Measurements from ENCODE around the gene SERPINB12.

GRCh38 chr18:61887738-61888320 is 5.0 kb downstream of the RNF152 start:
- PRO-cap: no peak
CAGE:
- cytosol, long polyA minus RNA: no peak
- cytosol, long polyA plus RNA: no peak
- long polyA plus RNA: no peak
- nucleus, long polyA minus RNA: no peak
- nucleus, long polyA plus RNA: no peak

GRCh38 chr18:62045393-62046059 is 141.3 kb downstream of the PIGN start:
- PRO-cap: no peak
CAGE:
- cytosol, long polyA minus RNA: no peak
- cytosol, long polyA plus RNA: no peak
- long polyA plus RNA: no peak
- nucleus, long polyA minus RNA: no peak
- nucleus, long polyA plus RNA: no peak

DNA sequence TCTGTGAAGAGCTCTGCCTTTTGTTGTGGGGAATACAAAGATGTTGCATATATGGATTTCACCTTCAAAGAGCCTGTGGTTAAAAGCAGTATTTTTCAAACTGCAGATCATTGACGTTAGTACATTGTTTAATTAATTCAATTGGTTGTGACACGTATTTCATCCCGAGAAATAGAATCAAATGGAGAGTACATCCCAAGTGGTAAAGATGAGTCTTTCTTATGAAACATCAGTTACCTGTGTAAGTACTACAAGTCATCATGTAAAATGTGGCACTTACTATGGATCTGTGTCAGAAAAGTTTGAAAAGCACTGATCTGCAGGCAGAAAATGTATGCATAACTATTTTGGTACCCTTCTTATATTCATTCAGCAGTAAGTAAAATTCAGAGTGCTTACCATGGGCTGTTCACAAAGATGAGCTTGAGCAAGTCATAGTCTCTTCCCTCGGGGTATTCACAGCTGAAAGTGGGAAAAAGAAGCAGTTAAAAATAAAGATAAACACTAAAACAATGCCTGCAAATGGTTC is 24.5 kb upstream of the TNFRSF11A start:
- PRO-cap: no peak
CAGE:
- cytosol, long polyA minus RNA: no peak
- cytosol, long polyA plus RNA: no peak
- long polyA plus RNA: no peak
- nucleus, long polyA minus RNA: no peak
- nucleus, long polyA plus RNA: no peak

GRCh38 chr18:62437104-62437522 is 85.7 kb upstream of the ZCCHC2 start:
- PRO-cap: no peak
CAGE:
- cytosol, long polyA minus RNA: no peak
- cytosol, long polyA plus RNA: no peak
- long polyA plus RNA: no peak
- nucleus, long polyA minus RNA: no peak
- nucleus, long polyA plus RNA: no peak

GRCh38 chr18:62485577-62485984 is 37.2 kb upstream of the ZCCHC2 start:
- PRO-cap: bidirectional peak, plus-strand start at chr18:62485921, minus-strand start at chr18:62485736
CAGE:
- cytosol, long polyA minus RNA: no peak
- cytosol, long polyA plus RNA: no peak
- long polyA plus RNA: no peak
- nucleus, long polyA minus RNA: no peak
- nucleus, long polyA plus RNA: no peak

DNA sequence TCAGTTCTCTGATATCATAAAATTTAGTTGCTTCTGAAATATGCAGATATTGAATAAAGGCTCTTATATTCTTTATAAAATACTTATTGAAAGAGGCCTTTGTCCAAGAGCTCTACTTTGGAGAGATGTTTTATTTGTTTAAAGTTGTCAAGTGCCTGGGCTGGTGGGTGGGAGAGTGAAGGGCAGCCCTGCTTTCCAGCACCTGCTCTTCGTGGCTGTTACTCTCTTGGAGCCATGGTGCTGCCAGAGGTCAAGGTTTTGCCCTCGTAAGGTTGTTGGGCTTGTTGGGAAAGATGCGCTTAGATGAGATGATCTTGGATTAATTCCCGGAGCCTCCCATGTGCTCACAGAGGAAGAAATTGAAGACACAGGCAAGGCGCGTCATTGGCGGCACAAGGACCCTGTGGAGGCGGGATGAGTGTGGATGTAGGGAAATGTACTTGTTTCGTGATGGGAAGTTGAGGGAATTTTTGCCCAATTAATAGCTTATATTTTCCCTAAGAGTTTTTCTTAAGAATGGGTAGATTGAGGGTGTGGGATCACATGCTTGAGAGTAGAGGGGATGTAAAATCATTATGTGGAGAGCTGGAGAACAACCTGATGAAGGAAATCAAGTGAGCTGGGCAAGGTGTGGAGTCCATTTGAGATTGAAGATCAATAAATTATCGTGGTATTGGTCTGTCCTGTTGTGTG is 28.0 kb downstream of the ZCCHC2 start:
- PRO-cap: no peak
CAGE:
- cytosol, long polyA minus RNA: no peak
- cytosol, long polyA plus RNA: no peak
- long polyA plus RNA: no peak
- nucleus, long polyA minus RNA: no peak
- nucleus, long polyA plus RNA: no peak

- PRO-cap: no peak
CAGE:
- cytosol, long polyA minus RNA: no peak
- cytosol, long polyA plus RNA: no peak
- long polyA plus RNA: no peak
- nucleus, long polyA minus RNA: no peak
- nucleus, long polyA plus RNA: no peak
Measured at GRCh38 chr18:62576520-62577187, 53.8 kb downstream of the ZCCHC2 start.

DNA sequence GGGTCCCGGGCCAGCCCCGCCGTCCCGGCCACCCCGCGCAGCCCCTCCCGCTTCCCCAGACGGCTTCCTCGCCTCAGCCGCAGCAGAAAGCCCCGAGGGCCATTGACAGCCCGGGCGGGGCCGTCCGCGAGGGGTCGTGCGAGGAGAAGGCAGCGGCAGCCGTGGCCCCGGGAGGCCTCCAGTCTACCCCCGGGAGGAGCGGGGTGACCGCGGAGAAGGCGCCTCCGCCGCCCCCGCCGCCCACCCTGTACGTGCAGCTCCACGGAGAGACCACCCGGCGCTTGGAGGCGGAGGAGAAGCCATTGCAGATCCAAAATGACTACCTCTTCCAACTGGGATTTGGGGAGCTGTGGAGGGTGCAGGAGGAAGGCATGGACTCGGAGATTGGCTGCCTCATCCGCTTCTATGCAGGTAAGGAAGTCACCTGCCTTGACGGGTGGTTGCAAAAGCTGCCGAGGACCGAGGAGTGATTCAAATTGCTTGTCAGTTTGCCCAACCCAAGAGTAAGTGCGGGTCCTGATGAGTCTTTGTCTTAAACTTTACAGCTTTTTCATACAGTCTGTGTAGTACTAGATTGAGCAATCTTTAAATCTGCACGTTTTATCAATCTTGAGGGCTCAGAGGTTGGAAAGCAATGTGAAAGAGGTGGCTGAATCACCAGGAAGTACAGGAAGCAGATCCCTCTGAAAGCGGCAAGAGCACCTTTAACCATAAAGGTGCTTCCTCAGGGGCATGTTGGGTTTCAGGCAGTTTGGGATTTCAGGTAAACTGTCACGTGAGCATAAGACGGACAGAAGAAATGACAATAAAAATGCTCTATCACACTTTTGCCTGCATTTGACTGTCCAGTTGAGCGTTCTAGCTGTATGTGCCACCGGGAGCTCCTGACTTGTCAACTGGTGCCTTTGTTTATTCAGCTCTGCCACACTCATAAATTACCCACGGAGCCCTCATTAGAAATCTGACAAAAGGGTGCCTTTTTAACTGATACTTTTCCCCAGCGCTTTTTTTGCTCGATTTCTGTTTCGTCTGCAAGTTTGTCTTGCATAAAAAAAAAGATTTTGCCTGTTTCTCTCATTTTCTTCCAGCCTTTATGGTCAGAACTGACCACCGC is 1.9 kb downstream of the PHLPP1 start:
- PRO-cap: bidirectional peak, plus-strand start at position 181 of the sequence, minus-strand start at position 75 of the sequence
CAGE:
- cytosol, long polyA minus RNA: no peak
- cytosol, long polyA plus RNA: no peak
- long polyA plus RNA: no peak
- nucleus, long polyA minus RNA: no peak
- nucleus, long polyA plus RNA: no peak

DNA sequence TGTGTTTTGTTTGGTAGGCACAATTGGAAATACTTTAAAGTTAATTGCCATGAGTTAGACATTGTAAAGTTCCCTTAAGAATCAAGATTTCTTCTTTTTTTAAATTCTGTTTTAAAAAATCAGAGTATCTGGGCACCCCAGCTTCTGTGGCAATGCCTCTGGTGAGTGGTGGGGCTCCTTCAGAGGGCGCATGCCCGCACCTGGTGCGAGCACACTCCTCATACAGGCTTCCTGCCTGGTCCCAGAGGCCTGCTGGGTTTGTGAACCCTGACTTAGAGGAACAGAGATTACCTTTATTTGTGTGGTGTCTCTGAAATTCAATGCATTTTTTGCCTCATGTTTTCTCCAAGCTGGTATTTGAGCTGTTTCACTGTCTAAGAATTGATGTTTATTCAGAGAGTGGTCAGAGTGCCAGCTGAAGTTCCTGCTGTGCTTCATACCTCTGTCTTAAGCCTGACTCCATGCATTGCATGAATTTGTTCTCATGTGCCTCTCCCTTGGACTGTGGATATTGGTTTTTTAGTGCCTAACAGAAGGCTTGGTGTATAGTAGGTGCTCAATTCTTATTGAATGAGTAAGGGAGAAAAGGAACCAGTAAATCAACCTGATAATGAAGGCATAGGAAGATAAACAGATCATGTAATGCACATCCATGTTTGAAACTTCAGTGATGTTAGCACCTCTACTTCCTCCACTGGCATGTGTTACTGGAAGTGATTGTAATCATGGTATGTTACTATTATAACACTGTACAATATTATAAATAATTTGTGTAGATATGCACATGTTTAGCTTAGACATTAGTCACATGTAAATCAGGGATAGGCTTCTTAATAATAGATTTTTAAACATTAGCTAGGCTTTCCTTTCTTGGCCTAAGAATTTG is 28.9 kb downstream of the PHLPP1 start:
- PRO-cap: no peak
CAGE:
- cytosol, long polyA minus RNA: no peak
- cytosol, long polyA plus RNA: no peak
- long polyA plus RNA: no peak
- nucleus, long polyA minus RNA: no peak
- nucleus, long polyA plus RNA: no peak

GRCh38 chr18:62755989-62756649 is 40.8 kb downstream of the PHLPP1 start:
- PRO-cap: no peak
CAGE:
- cytosol, long polyA minus RNA: no peak
- cytosol, long polyA plus RNA: no peak
- long polyA plus RNA: no peak
- nucleus, long polyA minus RNA: no peak
- nucleus, long polyA plus RNA: no peak

- PRO-cap: no peak
CAGE:
- cytosol, long polyA minus RNA: no peak
- cytosol, long polyA plus RNA: no peak
- long polyA plus RNA: no peak
- nucleus, long polyA minus RNA: no peak
- nucleus, long polyA plus RNA: no peak
Measured at GRCh38 chr18:62758668-62759294, 43.4 kb downstream of the PHLPP1 start.

DNA sequence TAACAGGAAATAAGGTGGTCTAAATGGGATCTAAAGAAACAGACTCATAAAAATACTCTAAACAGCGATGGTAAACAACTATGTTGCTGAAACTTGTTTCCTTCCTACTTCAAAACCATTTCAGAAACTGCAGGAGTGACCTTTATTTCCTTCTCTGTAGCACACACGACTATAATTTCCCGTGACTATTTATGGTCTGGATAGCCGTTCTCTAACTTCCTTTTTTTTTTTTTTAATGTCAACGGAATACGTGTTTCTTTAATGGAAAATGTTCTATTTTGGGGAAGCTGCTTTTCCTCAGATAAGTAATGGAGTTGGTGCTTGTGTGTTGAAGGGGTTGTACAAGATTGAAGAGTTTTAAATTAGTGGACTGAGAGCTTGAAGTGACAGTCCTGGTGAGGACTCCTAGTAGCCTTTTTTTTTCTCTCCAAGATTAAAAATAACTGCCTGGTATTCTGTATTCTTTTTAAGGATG is 224.1 kb downstream of the PHLPP1 start:
- PRO-cap: no peak
CAGE:
- cytosol, long polyA minus RNA: no peak
- cytosol, long polyA plus RNA: no peak
- long polyA plus RNA: no peak
- nucleus, long polyA minus RNA: no peak
- nucleus, long polyA plus RNA: no peak

GRCh38 chr18:63181028-63181573 is 138.5 kb downstream of the BCL2 start:
- PRO-cap: no peak
CAGE:
- cytosol, long polyA minus RNA: no peak
- cytosol, long polyA plus RNA: no peak
- long polyA plus RNA: no peak
- nucleus, long polyA minus RNA: no peak
- nucleus, long polyA plus RNA: no peak

- PRO-cap: no peak
CAGE:
- cytosol, long polyA minus RNA: no peak
- cytosol, long polyA plus RNA: no peak
- long polyA plus RNA: no peak
- nucleus, long polyA minus RNA: no peak
- nucleus, long polyA plus RNA: no peak
Measured at GRCh38 chr18:63216867-63217526, 102.6 kb downstream of the BCL2 start.

DNA sequence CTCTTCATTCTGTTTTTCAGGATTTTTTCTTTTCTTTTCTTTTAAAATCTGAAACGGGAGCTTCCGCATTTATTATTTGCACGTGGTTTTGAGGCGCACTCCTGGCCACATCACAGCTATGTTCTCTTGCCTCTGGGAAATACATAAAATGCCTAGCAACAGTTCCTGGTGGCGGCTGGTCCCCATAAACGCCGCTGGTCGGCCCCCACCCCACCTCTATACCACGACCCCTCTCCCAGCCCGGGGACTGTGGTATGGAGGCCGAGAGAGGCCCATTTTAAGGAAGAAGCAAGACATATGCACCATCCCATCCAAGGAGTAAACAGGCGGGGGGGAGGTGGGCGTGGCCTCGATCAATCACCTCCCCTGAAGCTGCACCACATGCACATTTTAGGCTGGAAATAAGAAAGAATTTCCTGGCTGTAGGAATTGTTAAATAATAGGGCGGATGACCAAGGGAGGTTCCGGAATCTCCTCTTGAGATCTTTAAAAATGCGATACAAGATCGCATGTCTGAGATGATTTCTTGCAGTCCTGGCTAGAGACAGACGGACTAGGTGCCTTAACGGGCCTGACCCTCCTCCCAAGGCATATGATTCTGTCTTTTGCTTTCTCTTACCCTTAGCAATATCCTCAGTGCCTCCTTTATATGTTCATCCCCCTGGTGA is 82.5 kb downstream of the BCL2 start:
- PRO-cap: no peak
CAGE:
- cytosol, long polyA minus RNA: no peak
- cytosol, long polyA plus RNA: no peak
- long polyA plus RNA: no peak
- nucleus, long polyA minus RNA: no peak
- nucleus, long polyA plus RNA: no peak

DNA sequence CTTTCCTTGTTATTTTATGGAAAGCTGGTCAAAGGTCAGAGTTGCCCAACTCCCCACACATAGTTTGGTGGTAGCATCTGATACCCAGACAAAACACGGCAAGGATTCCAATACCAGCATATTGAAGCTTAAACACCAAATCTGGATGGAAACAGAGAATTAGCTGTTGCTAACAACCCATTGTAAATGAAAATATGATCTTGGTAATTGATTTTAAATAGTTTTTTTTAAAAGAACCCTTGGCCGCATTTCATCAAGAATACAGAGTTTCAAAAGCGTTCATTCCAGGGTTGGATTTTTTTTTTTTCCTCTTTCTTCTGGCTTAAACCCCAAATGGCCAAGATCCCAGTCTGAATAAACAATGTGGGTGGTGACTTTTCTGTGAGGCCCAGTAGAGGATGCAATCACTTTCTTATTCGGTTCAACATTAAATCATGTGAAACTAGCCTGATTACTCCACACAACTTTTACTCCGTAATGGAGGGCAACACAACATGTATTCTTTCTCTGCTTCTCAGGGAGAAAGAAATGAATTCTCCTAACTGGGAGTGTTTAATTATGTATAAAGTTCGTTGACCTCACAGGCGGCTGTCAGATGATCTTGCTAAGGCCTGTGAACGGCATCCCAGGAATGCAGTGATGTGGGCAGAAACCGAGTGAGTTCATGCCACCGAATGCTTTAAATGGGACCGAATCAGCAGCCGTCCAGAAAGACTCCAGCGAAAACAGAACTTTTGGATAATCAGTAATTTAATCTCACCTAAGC is 81.7 kb downstream of the BCL2 start:
- PRO-cap: unidirectional peak, plus-strand start at position 373 of the sequence; bidirectional peak, plus-strand start at position 670 of the sequence, minus-strand start at position 635 of the sequence
CAGE:
- cytosol, long polyA minus RNA: no peak
- cytosol, long polyA plus RNA: no peak
- long polyA plus RNA: no peak
- nucleus, long polyA minus RNA: no peak
- nucleus, long polyA plus RNA: no peak

GRCh38 chr18:63306159-63306848 is 13.3 kb downstream of the BCL2 start:
- PRO-cap: no peak
CAGE:
- cytosol, long polyA minus RNA: no peak
- cytosol, long polyA plus RNA: no peak
- long polyA plus RNA: no peak
- nucleus, long polyA minus RNA: no peak
- nucleus, long polyA plus RNA: no peak

GRCh38 chr18:63415400-63416031 is 6.8 kb downstream of the VPS4B start:
- PRO-cap: no peak
CAGE:
- cytosol, long polyA minus RNA: no peak
- cytosol, long polyA plus RNA: no peak
- long polyA plus RNA: no peak
- nucleus, long polyA minus RNA: no peak
- nucleus, long polyA plus RNA: no peak

DNA sequence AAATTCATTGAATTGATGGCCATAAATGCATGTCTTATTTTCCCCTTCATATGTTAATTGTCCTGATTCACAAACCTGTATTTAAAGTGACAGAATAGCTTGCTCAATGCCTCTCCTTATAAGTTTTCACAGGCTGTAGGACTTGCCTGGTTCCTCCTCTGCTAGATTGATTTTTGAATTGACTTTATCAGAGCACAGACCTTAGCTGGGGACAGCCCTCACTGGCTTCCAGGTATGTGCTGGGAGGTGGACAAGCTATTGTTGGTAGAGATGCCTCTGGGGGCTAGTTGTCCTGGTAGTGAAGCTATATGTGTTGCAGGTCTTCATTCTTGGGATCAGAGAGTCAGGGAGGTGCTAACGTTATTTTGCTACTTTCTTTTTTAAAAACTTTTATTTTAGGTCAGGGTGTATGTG is at the start of gene SERPINB12:
Gene SERPINB12 (plus strand): TSS at position 109 of the 414 bp plus-strand sequence.
- PRO-cap: no peak
CAGE:
- cytosol, long polyA minus RNA: no peak
- cytosol, long polyA plus RNA: no peak
- long polyA plus RNA: no peak
- nucleus, long polyA minus RNA: no peak
- nucleus, long polyA plus RNA: no peak

DNA sequence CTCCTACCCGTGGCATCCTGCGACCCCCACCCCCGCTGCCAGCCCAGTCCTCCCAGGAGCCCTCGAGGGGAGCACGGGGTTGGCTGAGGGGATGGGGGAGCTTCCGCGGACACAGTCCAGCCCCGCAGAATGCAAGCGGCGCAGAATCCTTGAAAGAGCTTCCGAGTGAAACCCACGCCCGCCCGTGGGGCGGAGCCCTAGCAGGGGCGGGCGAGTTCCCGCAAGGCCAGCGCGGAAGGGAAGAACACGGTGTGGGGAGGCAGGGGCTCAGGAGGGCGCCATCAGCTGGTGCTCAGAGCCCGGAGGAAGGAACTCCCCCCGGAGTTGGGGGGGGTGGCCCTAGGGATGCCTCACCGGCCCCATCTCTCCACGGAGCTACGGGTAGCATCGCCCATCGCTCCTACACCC is 12.6 kb upstream of the HMSD start:
- PRO-cap: no peak
CAGE:
- cytosol, long polyA minus RNA: no peak
- cytosol, long polyA plus RNA: no peak
- long polyA plus RNA: no peak
- nucleus, long polyA minus RNA: no peak
- nucleus, long polyA plus RNA: no peak